Daoy (cell line): Measurements from ENCODE around the gene TMEM132B.

DNA sequence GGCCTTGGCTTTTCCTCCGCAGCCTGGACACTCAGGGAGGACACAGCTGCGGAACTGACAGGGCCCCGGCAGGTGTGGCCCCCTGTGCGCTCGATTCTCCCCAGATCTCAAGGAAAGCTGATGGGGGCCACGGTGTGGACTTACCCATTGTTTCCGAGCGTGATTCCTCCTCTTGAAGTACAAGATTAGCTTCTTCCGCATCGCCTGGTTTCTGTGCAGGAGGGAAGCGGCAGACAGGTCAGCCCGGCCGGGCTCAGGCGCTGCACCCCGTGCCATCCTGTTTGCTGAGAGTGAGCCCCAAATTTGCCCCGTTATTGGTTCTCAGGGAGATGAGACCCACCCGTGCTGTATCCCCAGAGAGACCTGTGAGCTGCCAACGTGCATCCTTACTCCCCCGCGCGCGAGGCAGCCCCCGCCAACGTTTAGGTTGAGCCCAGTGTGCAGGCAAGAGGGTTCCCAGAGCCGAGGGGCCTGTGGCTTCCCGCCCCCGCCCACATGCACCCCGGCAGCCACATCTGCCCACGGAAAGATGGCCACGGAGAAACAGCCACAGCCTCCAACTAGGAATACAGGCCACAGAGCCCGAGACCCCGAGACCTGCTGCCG lies 129.5 kb downstream of the NCOR2 start:
- RAMPAGE, long total RNA, result no peak

- RAMPAGE, long total RNA, result no peak
Observed at GRCh38 chr12:124492803-124493353, 74.5 kb downstream of the NCOR2 start.

DNA sequence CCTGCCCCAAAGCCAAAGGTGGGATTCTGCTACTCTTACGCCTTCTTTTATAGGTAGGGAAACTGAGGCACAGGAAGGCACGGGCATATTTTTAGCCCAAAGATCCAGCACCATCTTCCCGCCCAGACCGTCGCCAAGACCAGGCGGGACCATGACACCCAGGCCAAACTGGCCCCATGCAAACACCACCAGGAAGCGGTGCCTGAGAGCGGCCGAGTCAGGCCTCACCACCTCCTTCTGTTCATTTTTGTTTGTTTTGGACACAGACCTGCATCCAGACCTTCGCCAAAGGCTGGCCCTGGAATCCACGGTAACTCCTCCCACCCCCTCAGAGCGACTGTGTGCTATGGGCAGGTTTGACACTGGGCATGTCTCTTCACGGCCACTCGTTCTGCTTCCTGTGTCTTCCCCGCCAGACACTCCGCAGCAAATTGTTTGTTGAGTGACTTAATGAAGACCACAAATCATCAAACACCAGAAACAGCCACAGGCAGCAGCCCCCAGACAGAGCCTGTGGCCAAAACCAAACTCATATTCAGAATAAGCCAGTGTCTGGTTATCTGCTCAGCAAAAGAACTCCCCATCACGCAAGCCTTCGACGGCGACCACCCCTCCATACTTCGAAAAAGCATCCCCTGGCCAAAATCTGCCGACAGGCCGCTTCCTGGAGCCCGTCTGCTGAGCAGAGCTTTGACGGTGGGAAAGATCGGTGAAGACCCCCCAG lies 47.1 kb downstream of the NCOR2 start:
- RAMPAGE, long total RNA, result no peak

DNA sequence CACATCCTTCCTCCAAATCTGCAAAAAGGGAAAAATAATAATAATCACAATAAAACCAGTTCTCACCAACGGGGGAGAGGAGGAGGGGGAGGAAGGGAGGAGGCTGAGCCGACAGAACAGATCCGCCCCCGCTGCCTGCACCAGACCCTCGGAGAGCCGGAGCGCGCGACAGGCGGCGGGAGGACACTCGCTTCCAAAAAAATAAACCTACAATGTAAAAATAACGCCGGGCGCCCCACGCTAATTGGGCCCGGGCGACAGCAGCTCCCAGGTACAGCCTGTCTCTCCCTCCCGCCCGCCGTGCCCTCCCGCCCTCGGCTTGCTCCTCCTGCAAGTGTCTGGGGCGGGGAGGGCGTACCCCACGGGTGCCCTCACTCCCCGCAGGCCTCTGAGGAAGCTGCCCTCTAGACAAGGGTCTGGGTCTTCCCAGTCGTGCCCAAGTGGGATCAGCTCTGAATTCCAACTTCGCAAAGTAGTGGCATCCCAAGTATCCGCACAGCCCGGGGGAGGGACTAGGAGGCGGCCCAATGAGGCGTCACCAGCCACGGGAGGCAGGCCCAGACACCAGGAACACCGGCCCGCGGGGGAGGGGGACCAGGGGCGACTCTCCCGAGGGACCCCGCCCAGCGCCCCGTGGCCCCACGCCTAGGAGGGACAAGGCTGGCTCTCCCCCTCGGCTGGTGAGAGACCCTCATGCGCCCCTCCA lies 1.1 kb downstream of the NCOR2 start:
- RAMPAGE, long total RNA, result no peak

DNA sequence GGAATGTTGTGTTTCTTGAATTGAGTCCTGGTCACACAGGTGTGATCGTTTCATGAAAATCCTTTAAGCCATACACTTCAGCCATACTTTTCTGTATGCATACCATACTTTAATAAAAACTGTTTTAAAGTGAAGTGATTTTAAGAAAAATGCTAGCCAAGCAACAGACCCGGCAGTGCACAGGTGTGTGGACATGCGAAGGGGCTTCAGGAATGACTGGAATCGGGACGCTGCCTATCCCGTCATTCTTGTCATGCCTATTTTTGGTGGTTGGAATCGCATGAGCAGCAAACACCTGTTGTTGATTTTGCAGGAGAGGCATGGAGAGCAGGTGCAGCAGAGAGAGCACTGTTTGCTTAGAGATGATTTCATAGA lies 19.1 kb upstream of the NCOR2 start:
- RAMPAGE, long total RNA, result no peak

DNA sequence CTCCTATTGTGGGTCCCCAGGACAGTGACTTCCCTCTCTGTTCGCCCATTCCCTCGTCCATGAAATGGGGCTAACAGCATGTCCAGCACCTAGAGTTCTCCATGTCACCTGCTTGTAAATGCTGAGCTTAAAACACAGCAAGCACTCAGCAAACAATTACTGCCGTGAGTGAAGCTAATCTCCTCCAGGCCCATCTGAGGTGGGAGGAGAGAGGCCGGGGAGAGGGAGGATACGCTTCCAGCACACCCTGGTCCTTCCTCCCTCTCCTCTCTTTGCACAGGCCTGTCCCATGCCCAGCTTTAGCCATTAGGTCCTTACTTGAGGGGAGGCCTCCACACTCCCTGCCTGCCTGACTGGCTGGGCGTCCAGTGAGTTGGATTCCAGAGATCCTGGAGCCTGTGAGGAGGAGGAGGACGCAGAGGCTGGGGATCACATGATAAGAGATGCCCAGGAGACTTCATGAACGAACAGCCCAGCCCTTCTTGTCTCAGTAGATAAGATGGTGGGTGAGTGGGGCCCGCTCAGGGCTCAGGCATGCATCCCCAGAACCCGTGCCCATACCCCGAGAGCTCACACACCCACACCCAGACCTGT lies 65.1 kb upstream of the NCOR2 start:
- RAMPAGE, long total RNA, result no peak

DNA sequence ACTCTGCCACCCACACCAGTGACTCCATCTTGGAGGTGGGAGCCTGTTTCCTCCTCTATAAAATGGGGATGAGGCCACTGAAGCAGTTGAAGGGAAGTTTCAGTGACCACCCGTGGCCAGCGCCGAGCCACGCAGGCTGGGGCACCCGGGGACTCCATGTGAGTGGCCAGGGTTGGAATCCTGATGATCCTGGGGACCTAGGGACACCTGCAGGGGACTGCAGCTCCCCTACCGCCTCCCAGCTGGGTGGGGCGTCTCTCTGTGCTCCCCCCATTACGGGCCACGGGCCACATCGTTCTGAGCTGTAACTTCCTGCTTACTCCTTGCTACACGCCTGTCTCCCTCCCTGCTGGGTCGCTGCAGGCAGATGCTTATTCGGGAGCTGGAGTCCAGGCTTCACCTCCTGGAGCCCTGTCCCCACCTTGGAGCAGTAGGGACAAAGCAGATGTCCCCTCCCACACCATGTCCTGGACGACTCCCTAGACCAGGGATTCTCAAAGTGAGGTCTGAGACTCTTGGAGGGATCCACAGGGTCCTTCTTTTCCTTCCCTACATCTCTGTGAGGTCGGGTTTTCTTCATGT lies 85.8 kb upstream of the NCOR2 start:
- RAMPAGE, long total RNA, result no peak

DNA sequence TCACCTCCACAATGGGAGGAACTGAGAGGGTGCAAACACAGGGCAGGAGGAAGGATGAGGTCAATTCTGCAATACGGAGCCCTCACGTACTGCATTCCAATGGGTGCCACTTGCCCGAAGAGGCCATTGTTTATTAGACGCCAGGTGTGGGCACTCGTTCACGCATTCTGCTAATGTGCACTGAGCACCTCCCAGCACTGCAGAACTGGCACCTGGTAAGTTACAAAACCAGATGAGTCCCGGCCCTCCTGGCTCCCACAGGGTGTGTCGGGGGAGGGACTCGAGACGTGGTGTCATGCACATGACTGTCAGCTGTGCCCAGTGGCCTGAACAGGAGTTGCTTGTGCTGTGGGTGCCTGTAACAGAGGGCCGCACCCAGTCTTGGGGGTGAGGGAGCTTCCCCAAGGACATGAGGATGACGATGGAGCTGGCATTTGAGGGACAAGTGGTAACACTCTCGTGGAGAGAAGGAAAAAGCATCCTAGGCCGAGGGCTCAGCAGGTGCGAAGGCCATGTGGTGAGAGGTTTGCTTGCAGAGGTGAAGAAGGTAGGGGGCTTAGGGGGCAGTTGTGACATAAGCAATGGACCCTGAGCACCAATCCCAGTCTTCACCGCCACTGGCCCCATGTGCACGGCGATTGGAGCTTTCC lies 146.7 kb downstream of the SCARB1 start:
- RAMPAGE, long total RNA, result no peak

- RAMPAGE, long total RNA, result no peak
Observed at GRCh38 chr12:124721151-124721619, 142.5 kb downstream of the SCARB1 start.

DNA sequence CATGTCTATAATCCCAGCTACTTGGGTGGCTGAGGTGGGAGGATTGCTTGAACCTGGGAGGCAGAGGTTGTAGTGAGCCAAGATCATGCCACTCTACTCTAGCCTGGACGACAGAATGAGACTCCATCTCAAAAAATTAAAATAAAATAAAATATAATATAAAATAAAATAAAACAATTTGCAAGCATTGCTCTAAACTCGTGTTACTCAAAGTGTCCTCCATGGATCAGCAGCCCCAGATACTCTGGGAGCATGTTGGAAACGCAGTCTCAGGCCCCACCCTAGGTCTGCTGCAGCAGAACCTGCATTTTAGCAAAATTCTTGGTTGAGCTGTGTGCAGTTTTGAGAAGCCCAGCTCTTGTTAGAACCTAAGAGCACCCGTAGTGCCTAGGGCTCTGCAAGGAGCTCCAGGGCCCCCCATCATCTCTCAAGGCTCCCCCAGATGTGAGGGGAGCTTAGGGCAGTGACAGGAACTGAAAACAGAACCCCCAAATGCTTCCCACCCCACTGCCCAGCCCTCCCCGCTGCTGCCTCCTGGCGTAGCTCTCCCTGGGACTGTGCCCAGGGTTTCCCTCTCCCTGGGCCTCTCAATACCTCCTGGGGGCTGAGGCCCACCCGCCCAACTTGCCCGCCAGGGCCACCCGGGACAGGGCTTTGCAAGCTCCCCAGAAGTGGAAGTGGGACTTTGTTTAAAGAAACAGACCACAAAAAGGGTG lies 127.9 kb downstream of the SCARB1 start:
- RAMPAGE, long total RNA, result no peak

GRCh38 chr12:124736985-124737424 lies 126.7 kb downstream of the SCARB1 start:
- RAMPAGE, long total RNA, result no peak

DNA sequence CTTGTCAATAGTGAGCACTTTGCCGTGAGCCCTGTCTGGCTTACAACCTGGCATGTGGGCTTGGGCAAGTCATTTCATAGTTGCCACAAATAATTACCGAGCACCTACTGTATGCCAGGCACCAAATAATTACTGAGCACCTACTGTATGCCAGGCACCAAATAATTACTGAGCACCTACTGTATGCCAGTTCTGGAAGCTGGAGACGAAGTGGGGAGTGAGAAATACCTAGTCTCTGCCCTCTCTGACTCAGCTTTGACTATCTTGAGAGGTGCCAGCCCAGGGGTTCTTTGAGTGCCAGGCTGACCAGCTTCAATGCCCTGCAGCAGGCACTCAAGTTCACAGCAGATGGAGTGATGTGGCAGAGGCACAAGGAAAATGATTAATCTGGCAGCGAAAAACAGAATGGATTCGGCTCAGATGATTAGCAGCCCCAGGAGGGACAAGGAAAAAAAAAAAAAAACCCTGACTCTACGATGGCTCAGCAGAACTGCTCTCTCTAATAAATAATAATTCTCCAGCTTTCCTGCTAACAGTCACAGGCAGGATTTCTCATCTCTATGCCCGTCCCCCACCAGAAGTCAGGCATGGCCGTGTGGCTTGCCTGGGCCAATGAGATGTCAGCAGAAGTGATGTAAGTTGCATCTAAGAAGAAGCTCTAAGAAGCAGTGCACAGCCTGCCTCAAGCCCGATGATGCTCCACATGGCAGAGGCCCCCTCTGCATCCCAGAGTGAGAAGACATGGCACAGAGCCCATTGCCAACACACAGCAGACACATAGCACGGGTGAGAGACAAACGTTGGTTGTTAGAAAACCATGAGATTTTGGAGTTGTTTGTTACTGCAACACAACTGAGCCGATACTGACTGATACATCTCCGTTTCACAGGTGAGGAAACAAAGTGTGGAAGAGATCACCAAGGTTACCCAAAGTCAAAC lies 111.2 kb downstream of the SCARB1 start:
- RAMPAGE, long total RNA, result no peak

DNA sequence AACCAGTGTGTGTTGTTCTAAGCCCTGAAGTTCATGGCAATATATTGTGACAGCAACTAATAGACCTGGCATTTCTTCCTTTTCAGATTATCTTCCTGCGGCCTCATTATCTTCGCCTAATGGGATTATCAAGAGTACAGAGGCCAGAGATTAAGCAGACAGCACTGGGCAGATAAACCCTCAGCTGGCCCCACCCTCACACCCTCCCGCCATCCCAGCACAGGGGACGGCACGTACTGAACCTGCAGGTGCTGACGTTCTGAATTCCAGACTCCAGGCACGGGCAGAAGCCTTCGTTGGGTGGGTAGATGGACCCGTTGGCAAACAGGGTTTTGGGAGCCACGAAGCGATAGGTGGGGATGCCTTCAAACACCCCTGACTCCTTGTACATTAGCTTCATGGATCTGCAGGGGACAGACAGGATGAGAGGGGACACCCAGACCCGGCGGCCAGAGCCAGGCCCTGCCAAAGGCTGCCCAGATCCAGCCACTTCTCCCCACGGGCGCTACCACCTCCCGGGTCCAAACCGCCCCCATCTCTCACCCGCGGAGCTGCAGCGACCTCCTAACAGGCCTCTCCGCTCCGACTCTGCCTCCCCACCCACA lies 56.0 kb downstream of the SCARB1 start:
- RAMPAGE, long total RNA, result no peak

DNA sequence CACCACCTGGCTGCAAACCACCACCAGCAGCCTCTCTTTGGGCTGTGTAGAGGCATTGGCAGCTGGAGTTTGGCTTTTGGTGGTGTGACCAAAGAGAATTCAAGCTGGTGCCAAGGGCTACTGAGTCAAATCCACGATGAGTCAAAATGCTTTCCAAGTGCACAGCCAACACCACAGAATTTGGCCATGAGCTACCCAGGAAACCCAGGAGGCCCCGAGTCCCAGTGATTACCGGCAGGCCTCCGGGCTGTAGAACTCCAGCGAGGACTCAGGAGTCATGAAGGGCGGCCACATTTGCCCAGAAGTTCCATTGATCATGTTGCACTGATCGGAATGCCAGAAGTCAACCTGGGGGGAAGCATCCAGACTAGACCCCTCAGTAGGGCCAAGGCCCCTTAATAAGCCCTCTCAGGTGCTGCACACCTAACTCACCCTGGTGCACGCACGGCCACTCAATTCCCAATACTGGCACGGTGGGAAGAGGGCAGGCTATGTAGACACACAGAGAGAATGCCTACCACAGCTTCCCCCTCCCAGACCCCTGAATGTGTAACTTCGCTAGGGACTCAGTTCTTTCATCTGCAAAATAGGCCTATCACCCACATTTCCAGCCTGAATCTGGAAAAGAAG lies 53.6 kb downstream of the SCARB1 start:
- RAMPAGE, long total RNA, result no peak

GRCh38 chr12:124868746-124869810 lies 5.4 kb upstream of the SCARB1 start:
- RAMPAGE, long total RNA, result no peak

- RAMPAGE, long total RNA, result no peak
Observed at GRCh38 chr12:124912349-124912471, 2.2 kb downstream of the UBC start.

- RAMPAGE, long total RNA, result no peak
Observed at GRCh38 chr12:124912472-124912908, 2.0 kb downstream of the UBC start.

DNA sequence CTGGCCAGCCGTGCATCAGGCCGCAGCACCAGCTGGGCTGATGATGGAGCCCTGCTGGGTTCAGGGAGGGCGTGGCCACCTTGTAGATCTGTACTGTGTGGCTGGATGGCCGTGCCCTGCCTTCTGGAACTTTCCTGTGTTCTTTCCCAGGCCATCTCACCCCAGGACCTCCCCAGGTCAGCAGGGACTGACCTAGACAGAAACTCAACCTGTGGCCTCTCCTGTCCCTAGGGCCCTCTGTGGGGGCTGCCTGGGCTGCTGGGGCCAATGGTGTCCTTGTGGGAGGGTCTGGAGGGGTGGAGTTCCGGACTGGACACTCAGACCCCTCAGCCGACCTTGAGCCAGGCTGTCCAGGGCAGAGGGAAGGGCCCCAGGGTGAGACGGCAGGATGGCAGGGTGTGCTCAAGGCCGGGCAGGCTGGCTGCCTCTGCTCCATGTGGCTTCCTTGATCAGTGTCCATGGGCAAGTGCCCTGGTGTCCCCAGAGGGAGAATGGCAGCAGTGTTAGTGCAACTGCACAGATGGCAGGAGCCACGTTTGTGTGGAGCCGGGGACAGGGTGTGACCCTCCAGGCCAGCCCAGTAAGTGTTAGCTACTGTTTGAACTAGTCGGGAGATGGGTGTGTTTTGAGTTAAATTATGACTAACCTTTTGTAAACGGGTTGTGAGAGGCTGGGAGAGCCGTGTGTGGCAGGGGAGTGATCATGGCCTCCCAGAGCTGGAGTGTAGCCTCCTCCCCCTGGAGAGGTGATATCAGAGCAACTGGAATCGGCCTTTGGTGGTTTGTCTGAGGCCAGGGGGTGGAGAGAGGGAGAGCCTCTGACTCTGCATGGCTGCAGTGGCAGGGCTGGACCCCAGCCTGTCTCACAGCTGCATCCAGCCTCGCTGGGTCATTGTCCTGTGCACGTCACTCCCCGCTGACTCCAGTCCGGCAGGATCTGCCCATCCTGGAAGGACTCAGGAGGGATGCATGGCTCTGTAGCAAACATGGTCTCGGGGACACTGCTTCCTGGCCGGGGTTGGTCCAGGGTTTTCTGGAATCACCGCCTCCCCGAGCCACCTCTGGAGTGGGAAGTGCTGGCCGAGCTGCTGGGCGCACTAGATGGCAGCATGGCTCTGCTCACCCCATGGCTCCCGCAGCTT lies 27.7 kb downstream of the AACS start:
- RAMPAGE, long total RNA, result no peak

DNA sequence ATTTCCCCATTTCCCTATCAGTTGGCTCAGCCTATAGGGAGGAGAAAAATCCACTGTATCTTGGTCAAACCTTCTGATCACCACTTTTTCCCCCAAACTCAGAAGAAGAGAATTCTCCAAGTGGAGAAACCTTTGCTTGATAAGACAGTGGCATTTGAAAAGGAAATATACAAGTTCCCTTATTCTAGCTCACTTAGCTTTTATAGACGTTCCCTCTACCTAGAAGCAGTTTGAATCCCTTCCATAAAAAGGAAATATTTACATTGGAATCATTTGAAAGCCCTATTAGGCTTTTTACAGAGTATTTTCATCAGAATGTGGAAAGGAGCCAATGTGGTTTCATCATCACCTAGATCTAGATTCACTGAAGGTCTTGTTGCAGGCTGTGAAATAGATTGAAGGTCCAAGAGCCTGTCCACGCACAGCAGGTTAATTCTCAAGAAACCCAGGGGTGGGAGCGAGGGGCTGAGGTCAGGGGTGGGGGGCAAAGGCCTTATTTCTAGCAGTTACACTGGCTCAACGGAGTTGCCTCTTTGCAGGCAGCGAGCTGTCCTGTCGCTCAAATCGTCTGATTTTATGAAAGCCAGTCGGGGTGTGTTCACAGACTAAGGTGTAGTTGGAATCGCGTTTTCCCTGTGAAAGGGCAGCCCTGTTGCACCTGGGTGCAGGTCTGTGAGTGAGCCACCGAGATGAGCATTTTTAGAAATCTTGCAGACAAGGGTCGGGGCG lies 45.5 kb downstream of the AACS start:
- RAMPAGE, long total RNA, result no peak

GRCh38 chr12:125186145-125186759 lies at the start of gene TMEM132B:
TSS of gene TMEM132B (plus strand) at chr12:125186386.
- RAMPAGE, long total RNA, result no peak